Brain (tissue), 1 donor: ENCODE measurements around the genes ITGB6, TBR1 and SLC4A10.

GRCh38 chr2:160155030-160155314 is 45.1 kb downstream of the ITGB6 start:
- RRBS, result no CpG with 5 or more reads among the region's 2 CpGs

- RRBS, result no CpG with 5 or more reads among the region's 10 CpGs
Observed at GRCh38 chr2:160199577-160200658, at the start of gene ITGB6. ITGB6 (minus strand) TSS chr2:160200272.

DNA sequence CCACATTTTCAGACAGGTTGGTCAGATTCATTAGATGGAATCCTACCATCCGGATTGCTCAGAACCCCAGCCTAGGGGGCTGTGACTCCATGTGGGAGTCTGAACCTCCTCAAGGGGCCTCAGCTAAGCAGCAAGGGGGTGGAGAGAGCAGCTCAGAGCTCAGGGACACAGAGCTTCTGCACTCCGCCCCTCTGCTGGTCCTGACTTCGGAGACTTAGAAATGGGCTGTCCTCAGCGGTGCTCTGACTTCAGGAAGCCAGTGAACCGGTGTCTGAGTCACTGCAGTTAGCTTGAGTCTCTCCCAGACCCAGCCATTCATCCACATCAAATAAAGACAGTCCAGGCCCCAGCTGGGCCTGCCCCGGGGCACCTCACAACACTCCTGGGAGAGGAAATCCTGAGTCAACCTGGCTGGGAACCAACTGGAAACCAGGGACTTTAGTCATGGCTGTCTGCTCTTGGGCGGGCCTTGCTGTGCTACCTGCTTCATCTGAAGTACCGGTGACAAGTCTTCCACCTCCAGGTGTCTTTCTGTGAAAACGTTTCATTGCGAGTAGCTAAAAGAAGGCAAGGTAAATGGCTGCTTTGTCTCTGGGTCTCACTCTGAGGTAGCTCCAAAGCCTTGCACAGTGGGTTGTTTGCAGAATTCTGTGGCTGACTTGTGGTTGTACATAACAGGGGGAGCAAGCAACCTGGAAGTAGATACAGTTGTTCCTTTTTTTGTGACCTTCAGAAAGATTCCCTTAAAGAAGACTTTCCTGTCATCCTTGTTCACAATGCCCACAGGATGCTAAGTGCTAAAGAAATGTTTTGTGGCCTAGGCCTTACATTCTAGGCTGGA is 5.5 kb upstream of the ITGB6 start:
- RRBS, result 75% methylated on average over 2 of the region's 10 CpGs

DNA sequence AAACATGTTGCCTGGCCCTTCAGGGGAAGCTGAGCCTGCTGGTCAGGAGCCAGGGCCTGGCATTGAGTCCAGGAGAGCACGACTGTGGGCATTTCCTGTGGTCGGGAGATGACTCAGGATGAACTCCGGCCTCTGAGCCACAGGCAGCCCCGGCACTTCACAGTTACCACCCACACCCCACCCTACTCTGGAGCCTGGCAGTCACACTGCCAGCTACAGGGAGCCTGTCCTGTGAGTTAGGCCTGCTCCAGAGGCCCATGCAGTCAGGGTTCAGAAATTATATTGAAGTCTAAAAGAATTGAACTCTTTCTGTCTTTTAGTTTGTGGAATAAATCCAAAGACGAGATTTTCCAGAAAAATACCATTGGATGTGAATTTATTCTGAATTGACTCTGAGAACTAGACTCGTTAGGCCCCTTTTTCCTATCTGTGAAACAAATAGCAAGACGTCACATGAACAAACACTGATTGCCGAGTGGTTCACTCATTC is 8.1 kb upstream of the ITGB6 start:
- RRBS, result no CpG with 5 or more reads among the region's 8 CpGs

- RRBS, result no CpG with 5 or more reads among the region's 5 CpGs
Observed at GRCh38 chr2:160223877-160224526, 23.9 kb upstream of the ITGB6 start.

GRCh38 chr2:160257111-160257599 is 57.1 kb upstream of the ITGB6 start:
- RRBS, result no CpG with 5 or more reads among the region's 6 CpGs

GRCh38 chr2:160367106-160367564 is 126.5 kb downstream of the RBMS1 start:
- RRBS, result no CpG with 5 or more reads among the region's 4 CpGs

DNA sequence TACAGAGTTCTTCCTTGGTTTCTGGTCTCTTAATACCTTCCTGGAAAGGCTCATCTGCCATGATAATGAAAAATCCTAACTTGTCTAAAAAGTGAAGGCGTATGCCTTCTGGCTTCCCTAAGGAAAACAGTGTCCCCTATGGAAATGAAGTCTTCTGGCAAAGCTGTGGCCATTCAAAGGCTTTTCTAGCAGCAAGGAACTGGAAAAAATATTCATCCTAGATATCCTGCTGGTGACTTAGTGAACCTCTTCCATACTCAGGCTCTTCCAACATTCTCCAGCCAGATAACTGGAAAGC is 84.7 kb downstream of the RBMS1 start:
- RRBS, result no CpG with 5 or more reads among the region's 1 CpG

DNA sequence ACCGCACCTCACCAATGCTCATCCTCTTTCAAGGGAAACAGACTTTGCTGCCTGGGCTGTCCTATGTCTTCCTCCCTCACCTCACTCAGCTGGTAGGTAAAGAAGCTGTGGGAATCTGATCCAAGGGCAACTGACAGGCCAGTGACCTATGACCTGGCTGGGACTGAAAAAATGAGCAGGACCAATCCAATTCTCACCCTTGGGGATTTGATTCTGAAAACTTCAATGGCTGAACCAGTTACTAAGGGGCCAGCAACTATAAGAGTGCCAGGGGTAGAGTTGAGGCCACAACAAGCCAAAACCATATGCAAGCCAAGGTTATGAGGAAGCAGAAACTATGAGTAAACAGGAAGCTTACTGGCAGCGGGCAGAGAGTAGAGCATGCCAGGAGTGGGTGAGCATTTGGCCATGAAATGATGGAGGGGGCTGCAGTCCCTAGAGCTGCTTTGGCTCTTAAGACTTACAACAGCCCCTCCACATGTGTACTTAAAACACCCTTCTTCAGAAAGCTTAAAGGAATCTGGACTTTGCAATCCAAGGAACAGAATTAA is 82.5 kb downstream of the RBMS1 start:
- RRBS, result no CpG with 5 or more reads among the region's 2 CpGs

DNA sequence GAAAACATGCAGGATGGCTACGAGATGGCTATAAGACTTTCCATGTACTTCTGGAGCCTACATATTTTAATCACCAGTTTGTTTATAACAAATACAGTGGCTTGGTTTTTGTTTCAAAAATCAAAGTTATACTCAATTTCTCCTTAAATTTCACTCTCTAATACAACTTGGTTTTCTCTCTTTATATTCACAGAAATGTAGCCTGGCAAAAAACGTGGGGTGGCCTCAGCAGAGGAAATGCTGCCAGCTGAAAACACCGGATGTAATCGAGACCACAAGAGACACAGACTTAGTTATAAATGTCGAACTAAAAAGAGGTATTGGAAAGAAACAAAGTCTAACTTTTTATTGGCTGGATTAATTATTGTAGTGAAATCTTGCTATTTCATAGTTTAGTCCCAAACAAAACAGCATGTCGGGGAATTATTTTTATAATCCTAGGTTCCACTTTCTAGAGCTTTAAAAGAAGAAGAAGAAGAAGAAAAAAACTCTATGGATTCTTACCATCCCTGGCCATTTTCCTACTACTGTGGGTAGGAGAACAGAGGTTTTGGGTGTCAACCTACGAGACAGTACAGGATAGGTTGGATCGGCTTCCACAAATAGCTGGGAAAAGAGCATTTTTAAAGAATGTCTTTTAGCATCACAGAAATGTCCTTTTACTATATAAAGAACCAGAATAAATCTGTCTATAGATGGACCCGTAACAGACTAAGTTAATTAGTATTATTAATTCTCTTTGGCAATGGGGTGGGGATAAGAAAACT is 65.4 kb downstream of the RBMS1 start:
- RRBS, result no CpG with 5 or more reads among the region's 9 CpGs

DNA sequence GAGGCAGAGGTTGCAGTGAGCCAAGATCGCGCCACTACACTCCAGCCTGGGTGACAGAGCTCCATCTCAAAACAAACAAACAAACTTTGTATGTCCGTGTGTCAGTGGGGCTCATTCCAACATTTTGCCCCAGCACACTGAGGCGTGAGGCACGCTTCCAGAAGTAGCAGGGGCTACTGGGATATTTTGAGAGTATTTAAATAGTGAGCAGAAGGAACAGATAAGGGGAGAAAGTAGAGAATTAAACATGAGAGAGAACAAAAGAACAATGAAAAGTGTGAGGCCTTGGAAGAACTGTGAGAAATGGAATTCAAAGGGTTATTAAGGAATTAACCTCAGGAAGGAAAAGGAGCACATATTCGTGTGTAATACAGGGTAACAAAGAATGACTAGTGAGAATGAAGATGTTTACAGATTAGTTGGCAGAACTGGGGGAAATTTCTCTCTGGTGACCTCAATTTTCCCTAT is 83.2 kb upstream of the TANK start:
- RRBS, result no CpG with 5 or more reads among the region's 6 CpGs

DNA sequence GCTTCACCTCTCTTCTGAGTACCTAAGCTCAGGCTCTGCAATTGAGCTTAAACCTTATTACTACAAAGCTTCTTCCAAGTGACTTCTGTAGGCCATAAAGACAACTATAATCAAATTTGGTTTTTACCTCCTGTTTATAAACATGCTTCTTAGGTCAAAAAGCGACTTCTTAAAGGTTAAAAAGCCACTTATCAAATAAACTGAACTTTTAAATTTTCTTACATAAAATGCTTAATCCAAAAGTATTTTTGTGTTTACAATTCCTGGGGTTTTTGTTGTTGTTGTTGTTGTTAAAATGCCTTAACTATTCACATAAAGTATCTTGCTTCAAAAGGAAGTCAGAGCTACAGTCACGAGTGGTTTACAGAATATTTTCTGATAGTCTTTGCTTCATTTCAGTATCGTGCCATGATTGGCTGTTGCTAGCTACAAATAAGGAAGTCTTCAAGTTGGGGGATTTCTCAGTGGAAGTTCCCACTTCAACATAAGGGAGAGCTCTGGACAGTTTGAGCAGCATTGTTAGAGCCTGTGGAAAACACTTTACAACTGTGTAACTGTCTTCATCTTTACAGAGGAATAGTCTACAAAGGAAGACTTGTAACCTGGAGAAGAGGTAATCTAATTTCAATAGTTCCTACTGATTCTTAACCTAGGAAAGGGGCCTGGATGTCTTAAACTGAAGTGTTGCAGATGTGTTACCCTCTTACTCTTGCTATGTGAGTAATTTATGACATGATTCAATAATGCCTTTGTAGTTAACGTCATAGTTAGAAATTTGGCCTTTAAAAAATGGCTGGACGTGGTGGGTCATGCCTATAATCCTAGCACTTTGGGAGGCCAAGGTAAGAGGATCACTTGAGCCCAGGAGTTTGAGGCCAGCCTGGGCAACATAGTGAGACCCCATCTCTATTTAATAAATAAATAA is 23.5 kb upstream of the TANK start:
- RRBS, result no CpG with 5 or more reads among the region's 5 CpGs

DNA sequence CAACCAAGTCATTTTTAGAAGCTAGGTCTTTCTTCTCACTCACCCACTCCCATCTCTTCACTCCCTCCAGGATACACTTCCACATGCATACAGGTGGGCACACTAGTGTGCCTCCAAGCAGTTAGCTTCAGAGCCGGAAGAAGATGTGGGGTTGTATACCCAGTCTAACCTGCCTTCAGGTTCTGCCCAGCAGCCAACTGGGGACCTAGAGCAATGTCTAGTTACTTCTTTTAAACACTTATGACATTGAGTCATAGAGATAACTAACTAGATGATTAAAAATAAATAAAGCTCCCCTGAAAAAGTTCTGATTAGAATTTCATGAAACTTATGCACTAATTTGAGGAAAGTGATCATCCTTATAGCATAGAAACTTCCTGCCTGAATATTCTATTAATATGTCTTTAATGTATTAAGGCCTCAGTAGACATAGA is 21.7 kb upstream of the TANK start:
- RRBS, result no CpG with 5 or more reads among the region's 1 CpG

DNA sequence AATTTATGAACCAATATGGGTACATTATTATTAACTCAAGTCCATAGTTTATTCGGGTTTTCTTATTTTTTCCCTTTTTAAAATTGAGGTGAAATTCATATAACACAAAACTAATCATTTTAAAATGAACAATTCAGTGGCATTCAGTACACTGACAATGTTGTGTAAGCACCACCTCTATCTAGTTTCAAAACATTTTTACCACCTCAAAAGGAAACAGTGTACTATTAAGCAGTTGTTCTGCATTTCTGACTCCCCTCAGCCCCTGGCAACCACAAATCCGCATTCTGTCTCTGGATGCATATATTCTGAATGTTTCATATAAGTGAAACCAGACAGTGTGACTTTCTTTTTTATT is 19.3 kb upstream of the TANK start:
- RRBS, result no CpG with 5 or more reads among the region's 2 CpGs

DNA sequence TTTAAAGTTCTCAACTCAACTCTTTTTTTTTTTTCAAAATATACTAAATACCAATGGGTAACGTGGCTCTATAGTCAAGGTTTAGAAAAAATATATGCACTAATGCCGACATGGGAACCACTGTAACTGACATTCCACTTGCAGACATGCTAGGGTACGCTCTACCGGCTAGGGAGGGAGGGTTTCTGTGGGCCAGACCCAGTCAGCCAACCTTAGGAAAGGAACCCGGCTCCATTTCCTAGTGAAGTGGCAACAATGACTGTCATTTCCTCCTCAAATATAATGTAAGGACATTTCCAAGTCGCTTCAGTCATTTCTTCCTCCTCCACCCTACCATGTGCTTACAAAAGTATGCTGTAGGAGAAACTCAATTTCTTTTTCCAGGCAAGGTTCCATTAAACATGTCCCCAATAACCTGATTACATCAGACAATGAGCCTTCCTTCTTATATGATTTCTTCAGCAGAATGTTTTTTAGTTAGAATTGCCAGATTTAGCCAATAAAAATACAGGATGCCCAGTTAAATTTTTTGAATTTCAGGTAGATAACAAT is 64.3 kb upstream of the PSMD14 start:
- RRBS, result 75% methylated on average over 2 of the region's 6 CpGs

DNA sequence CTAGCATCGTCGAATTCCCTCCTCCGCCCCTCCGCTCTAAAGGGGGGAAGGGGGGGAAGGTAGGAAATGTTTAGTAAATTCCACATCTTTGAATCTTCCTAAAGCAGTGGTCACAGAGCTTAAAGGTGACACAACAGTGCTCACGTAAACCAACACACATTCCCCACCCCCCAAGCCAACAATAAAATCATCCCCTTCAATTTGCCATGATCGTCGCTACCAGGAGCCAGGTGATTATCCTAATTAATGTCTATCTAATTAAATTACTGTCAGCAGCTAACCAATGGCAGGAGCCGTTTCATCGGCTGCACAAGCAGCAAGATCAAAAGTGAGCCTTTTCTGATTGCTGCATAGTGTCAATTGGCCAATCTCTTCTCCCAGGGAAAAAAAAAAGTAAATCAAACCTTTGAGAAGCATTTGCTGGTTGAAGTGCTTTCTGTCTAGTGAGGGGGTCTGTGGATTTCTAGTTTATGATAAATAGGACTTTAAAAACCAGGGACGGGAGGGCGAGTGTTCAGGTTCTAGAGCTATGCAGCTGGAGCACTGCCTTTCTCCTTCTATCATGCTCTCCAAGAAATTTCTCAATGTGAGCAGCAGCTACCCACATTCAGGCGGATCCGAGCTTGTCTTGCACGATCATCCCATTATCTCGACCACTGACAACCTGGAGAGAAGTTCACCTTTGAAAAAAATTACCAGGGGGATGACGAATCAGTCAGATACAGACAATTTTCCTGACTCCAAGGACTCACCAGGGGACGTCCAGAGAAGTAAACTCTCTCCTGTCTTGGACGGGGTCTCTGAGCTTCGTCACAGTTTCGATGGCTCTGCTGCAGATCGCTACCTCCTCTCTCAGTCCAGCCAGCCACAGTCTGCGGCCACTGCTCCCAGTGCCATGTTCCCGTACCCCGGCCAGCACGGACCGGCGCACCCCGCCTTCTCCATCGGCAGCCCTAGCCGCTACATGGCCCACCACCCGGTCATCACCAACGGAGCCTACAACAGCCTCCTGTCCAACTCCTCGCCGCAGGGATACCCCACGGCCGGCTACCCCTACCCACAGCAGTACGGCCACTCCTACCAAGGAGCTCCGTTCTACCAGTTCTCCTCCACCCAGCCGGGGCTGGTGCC is at the start of gene TBR1:
Gene TBR1 (plus strand): TSS at position 416 of the 1,131 bp plus-strand sequence.
- RRBS, result 8% methylated on average over 14 of the region's 39 CpGs

- RRBS, result no CpG with 5 or more reads among the region's 17 CpGs
Observed at GRCh38 chr2:161624237-161624957, at the start of gene SLC4A10. SLC4A10 (plus strand) TSS chr2:161624416.

GRCh38 chr2:161625519-161625880 is 1.3 kb downstream of the SLC4A10 start:
- RRBS, result no CpG with 5 or more reads among the region's 12 CpGs

- RRBS, result no CpG with 5 or more reads among the region's 3 CpGs
Observed at GRCh38 chr2:161741272-161741471, 117.0 kb downstream of the SLC4A10 start.

DNA sequence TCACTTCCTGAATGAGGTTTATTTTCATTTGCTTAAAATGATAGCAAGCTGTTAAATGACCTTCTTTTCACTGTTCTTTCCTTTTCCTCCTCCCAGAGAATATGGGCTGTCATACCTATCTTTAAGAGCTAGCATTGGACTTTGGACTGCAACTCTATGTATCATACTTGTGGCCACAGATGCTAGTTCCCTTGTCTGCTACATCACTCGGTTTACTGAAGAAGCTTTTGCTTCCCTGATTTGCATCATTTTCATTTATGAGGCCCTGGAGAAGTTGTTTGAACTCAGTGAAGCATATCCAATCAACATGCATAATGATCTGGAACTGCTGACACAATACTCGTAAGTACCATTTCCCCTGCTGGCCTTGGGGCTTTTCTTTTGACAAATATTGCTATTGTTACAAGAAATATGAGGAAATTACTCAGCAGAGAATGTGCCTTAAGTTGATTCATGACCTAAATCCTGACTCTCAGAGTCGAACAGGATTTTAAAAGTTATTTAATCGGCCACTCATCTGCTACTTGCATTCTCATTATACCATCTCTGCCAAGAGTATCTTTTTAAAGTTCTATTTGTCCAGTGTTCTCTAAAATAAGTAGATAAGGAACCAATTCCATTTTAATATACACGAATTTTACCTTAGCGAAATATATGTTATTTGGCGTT is 168.3 kb downstream of the DPP4 start:
- RRBS, result no CpG with 5 or more reads among the region's 7 CpGs